ENCODE results near the gene BORCS8.

DNA sequence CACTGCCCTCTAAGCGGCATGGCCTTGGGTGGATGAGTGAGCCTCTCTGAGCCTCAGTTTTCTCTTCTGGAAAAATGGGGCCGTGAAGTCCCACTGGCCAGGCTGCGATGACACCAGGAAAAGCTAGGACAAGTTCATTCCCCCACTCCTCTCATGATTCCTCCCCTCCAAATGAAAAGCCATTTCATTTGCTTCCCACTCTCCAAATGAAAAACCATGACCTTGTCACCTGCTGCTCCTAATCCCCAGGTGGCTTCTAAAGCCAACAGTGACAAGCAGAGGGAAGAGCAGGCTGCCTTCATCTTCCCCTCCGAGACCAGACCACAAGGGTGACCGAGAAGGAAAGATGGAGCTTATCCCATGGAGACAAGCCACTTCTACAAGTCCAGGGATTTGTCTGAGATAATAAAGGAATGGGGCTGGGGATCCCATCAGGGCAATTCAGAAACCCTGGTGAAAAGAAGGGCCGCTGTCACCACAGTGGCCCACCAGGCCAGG lies 29.0 kb downstream of the ELL start:
- PRO-cap = no peak
- RAMPAGE, long total RNA = no peak

GRCh38 chr19:18493295-18493888 lies 28.5 kb downstream of the ELL start:
- PRO-cap = no peak
- RAMPAGE, long total RNA = no peak

DNA sequence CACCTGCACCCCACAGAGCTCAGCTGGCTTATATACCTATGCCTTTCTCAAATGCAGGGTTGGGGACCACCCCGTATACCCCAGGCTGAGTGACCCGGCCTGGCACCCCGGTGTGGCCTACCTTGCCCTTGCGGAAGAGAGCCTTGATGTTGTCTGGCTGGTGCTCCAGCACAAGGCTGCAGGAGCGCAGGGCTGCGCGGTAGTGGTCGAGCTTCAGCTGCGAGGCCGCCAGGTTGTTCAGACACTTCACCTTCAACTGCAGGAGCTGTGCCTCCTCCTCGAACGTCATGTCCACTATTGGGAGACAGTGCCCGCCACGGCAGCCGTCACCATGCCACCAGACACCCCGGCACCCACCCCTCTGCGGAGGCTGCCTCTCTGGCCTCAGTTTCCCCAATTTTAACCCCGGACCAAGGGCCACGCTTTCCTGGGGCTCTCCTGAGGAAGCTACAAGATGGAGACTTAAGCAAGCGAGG lies 5.9 kb downstream of the FKBP8 start:
- PRO-cap = no peak
- RAMPAGE, long total RNA = no peak

- PRO-cap = no peak
- RAMPAGE, long total RNA = no peak
These were observed 1.8 kb downstream of the FKBP8 start for GRCh38 chr19:18541434-18542189.

GRCh38 chr19:18594277-18594873 lies 5.8 kb downstream of the REX1BD start:
- PRO-cap = no peak
- RAMPAGE, long total RNA = no peak

- PRO-cap = no peak
- RAMPAGE, long total RNA = no peak
These were observed 21.0 kb downstream of the KLHL26 start for GRCh38 chr19:18657545-18658446.

GRCh38 chr19:18659067-18659861 lies 22.4 kb downstream of the KLHL26 start:
- PRO-cap = no peak
- RAMPAGE, long total RNA = no peak

DNA sequence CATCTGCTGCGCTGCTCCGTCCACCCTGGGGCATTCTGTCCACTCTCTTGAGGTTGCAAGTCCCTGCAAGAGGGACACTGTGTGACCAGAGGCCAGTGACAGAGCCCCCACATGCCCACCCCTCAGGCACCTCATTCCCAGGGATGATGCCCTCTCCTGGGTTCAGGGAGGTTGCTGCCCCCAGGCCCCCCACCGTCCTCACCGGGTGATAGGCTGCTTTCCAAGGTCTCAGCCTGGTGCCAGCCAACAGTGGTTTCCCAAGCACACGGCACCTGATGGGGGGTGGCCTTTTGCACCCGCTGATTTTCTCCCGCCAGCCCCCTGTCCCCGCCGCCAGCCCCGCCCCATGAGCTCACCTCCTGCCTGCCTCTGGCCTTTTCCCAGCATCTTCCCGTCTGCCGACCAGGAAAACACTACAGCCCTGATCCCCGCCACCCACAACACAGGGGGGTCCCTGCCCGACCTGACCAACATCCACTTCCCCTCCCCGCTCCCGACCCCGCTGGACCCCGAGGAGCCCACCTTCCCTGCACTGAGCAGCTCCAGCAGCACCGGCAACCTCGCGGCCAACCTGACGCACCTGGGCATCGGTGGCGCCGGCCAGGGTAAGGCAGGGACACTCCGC lies 31.4 kb downstream of the COMP start:
- PRO-cap = no peak
- RAMPAGE, long total RNA = no peak

DNA sequence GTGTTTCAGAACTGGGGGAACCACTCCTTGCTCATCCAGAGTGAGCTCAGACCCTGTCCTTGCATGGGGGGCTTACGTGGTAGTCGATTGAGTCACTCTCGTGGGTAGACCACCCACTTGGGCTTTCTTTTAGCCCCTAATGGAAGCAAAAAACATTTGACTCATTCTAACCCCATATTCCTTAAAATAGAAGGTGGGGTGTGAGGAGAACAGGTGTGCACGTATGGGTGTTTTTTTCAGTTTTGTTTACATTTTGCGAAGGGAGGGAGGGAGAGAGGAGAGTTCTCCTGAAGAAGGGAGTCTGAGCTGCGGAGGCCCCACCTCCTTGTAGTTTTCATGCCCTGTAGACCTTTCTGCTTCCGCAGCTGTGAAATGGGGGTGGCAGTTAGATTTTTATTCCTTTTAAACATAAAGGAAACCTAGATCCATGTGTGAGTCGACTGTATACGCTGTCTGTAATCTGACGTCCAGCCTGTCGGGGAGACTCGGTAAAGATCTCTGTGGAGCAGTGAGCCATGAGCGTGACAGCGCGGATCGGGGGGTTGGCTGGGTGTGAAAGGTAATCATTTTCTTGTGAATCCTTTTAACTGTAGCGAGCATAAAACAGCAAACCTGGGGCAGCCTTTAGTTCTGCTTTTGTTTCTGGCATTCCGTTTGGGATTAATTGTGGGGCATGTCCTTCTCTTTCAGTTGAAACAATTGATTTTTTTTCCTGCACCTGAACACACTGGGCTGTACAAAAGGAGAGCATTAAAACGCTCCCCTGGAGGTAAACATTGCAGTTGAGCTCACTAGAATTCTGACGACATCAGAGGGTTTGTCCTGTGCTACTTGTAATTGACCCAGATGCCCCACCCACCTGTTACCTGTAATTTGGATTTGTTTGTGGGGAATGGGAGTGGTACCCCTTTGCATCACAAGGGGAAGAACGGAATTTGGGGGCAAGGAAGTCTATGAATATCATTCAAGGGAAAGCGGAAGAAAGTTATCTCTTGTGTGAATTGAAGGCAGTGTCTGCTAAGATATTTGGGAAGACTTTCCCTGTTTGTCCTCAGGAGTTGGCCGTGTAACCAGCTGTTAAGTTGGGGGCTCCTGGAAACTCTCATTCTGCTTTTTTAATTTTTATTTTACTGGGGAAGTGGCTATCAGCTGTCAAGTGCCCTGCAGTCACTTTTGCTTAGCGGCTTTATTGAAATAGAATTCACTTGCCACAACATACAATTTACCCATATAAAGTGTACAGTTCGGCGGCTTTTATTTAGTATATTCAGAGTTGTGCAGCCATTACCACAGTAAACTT lies 2.4 kb downstream of the UPF1 start:
- PRO-cap = no peak
- RAMPAGE, long total RNA = no peak

DNA sequence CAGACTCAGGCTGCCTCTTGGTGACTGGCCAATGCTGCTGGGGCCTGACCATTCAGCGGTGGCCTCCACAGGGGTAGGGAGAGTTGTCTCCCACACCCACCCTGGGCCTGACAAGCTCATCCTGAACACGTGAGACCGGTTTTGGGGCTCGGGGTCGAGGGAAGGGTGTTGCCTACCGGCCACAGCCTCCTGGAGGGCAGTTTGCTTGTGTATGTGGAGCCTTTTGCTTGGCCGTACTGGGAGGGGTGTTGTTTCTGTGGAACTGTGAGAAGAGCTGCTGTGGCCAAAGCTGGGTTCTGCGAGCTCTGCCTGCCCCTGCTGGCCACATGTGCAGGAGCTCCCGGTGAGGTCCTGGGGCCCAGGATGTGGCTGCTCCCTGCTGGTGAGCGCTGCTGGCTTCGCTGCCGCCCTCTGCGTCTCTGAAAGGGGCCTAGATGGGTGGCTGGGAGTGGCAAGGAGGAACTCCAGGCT lies 22.2 kb downstream of the UPF1 start:
- PRO-cap = no peak
- RAMPAGE, long total RNA = no peak

- PRO-cap = no peak
- RAMPAGE, long total RNA = no peak
These were observed 2.6 kb upstream of the CERS1 start for GRCh38 chr19:18898217-18899296.

GRCh38 chr19:18967124-18968189 lies 26.4 kb upstream of the HOMER3 start:
- PRO-cap = no peak
- RAMPAGE, long total RNA = no peak

GRCh38 chr19:19061198-19061961 lies 2.4 kb upstream of the SLC25A42 start:
- PRO-cap = no peak
- RAMPAGE, long total RNA = no peak

DNA sequence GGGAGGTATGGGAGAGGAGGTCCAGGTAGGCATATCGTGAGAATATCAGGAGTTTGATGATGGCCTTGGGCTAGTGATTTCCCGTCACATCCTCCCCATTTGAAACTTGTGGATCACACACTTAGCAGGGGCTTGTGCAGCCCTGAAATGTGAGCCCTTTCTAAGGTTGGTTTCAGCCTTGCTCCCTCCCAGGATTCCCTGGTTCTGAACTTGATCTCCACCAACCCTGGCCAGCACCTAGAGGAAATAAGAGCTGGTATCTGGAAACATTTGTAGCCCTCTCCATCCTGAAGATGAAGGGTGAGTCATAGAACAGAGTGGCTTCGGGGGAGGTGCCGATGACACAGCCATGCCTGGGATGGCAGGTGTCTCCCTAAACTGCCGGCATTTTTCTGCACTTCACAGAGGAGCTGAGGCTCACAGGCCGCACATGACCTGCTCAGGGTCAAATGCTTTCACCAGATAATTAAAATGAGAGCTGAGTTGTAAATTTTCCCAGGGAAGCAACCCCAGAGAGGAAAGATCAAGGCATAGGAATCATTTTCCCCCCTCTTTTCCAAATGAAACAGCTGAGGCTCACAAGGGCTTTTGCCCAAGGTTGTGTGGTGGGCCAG lies 1.4 kb upstream of the SLC25A42 start:
- PRO-cap = no peak
- RAMPAGE, long total RNA = no peak

- PRO-cap = no peak
- RAMPAGE, long total RNA = no peak
These were observed 14.6 kb downstream of the MEF2B start for GRCh38 chr19:19155354-19156007.

DNA sequence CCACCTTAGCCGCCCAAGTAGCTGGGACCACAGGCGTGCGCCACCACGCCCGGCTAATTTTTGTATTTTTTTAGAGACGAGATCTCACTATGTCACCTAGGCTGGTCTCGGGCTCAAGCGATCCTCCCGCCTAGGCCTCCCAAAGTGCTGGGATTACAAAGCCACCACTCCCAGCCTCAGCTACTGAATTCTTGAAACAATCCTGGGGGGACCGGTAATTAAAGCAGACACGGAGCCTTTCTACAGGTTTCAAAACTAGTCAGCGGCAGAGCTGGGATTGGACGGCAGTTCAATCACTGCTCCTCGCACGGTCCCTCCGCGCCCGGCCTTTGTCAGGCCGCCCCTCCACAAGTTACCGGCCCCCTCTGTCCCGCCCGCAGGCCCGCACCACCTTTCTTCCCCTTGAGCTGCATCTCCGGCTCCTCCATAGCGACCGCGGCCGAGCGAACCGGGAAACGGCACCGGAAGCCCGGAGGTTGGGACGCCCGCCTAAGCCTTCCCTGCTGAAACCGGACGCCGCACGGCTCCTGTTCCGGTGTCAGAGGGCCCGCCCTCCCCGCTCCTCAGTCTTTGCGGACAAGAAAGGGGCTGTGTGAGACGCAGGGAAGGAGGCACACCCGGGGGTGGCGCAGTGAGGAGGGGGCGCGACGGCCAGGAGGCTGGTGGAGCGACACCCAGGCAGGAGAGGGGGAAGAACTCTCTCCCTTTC lies at the start of gene BORCS8:
BORCS8 (minus strand) TSS at position 463 of the 709 bp plus-strand sequence.
- PRO-cap = bidirectional peak, plus-strand start at position 528 of the sequence, minus-strand start at position 463 of the sequence
- RAMPAGE, long total RNA = no peak

GRCh38 chr19:19193781-19194259 lies 1.8 kb downstream of the RFXANK start:
- PRO-cap = no peak
- RAMPAGE, long total RNA = no peak

- PRO-cap = no peak
- RAMPAGE, long total RNA = no peak
These were observed 13.2 kb downstream of the NCAN start for GRCh38 chr19:19224624-19225654.

DNA sequence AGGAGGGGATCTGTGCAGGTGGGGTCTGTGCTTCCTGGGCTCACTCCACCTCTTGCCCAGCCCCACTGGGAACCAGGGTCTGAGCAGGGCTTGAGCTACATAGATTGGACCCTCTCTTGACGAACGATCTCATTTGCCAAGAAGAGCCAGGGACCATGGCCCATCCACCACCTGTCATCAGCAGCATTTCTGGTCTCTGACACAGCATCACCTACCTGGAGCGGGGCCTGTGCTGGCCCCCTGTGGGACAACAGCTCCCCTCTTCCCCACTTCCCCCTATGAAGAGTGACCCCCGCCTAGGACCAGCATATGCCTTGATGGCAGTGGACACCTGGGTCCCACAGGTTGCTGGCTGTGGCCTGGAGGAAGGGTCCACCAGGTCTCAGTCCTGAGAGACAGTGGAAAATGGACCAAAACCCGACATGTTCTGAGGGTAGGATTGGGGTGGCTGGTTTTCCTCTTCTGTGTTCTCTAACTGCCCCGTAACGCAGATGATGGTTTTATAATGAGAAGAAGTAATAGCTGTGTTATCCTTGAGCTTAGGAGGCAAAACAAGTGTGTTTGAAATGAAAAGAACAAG lies 26.1 kb downstream of the MAU2 start:
- PRO-cap = no peak
- RAMPAGE, long total RNA = no peak

DNA sequence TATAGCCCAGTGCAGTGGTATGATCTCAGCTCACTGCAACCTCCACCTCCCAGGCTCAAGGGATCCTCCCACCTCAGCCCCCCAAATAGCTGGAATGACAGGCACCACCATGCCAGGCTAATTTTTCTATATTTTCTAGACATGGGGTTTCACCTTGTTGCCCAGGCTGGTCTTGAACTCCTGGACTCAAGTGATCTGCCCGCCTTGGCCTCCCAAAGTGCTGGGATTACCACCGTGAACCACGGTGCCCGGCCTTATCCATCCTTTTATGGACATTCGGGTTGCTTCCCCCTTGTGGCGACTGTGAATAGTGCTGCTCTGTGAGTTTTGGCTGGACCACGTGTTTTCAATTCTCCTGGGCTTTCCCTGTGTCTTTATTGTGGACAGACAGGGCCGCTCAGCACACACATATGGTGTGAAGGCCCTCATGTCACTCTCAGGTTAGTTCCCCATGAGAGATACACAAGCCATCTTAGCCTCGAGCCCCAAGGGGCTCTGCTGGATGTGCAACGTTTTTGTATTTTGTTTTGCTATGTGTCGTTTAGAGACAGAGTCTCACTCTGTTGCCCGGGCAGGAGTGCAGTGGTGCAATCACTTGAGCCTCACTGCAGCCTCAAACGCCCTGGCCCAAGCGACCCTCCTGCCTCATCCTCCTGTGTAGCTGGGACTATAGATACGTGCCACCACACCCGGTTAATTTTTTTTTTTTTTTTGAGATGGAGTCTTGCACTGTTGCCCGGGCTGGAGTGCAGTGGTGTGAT lies 40.5 kb downstream of the MAU2 start:
- PRO-cap = bidirectional peak, plus-strand start at position 605 of the sequence, minus-strand start at position 241 of the sequence
- RAMPAGE, long total RNA = no peak

All from Karpas-422 (cell line).